Aorta (tissue), 1 donor: ENCODE measurements around a stretch of chr7.

- PRO-cap = no peak
Observed at GRCh38 chr7:95317397-95318354, 6.7 kb downstream of the PON1 start.

GRCh38 chr7:95323756-95324069, 619 bp downstream of the PON1 start:
- PRO-cap = no peak

DNA sequence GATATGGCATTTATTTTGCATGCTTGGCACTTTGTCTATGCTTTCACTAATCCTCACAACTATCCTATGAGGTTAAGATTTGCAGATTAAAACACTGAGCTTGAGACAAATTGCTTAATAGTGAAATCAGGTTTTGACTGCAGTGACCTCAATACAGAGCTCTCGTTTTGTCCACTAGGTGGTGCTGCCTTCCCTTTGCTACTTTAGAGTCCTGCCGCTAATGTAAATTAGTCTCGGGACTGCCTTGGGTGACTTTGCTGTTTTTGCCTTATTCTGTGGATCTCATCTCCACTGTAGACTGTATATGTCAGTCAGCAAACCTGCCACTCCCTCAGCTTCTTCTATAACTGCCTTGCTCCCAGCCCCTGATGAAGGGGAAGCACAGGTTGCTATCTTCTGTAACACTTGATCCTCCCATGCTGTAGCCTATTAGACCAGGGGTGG, 26.0 kb downstream of the ASB4 start:
- PRO-cap = no peak

DNA sequence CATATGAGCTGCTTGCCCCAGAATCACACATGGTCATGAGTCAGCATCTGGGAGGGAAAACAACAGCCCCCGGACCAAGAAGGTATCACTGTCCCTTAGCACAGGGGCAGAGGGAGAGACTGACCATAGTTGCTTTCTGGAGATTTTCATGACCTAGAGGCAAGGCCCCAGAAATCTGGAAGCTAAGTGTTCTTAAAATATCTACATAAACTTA, 86.7 kb upstream of the PDK4 start:
- PRO-cap = no peak

DNA sequence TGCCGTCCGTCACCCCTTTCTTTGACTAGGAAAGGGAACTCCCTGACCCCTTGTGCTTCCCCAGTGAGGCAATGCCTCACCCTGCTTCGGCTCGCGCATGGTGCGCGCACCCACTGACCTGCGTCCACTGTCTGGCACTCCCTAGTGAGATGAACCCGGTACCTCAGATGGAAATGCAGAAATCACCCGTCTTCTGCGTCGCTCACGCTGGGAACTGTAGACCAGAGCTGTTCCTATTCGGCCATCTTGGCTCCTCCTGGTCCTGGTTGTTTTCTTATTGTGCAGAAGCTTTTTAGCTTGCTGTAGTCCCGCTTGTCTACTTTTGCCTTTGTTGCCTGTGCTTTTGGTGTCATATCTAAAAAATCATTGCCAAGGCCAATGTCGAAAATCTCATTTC, 65.4 kb downstream of the DYNC1I1 start:
- PRO-cap = no peak

- PRO-cap = no peak
Observed at GRCh38 chr7:96322815-96323211, 915 bp upstream of the SLC25A13 start.

- PRO-cap = no peak
Observed at GRCh38 chr7:96786366-96786783, 76.7 kb upstream of the SEM1 start.

DNA sequence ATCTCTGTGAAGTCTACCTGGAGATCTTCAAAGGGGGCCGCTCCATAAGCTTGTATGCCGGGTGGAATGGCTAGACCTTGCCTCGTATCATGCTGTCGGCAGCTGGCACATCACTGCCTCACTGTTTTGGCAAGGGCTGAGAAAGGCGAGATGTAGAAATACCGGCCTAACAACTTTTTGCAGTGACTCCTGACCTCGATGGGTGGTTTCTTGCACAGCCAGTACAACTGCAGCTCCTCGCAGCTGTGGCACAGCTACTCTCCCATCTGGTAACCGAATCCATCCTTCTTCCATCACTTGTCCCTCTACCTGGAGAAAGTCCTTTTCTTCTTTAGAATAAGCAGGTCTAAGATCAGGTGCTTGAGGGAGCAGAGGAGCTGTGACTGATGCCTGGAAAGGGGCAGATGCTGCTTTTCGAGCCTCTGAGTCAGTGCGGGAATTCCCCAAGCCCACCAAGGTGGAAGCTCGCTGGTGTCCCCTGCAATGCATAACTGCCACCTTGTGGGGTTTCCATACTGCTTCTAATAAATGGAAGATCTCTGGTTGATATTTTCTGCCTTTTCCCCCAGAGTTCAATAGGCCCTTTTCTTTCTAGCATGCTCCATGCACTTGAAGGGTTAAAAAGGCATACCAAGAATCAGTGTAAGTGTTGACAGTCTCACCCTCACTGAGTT, 38.3 kb downstream of the OCM2 start:
- PRO-cap = no peak

GRCh38 chr7:98234772-98235147, 17.3 kb downstream of the TECPR1 start:
- PRO-cap = no peak

DNA sequence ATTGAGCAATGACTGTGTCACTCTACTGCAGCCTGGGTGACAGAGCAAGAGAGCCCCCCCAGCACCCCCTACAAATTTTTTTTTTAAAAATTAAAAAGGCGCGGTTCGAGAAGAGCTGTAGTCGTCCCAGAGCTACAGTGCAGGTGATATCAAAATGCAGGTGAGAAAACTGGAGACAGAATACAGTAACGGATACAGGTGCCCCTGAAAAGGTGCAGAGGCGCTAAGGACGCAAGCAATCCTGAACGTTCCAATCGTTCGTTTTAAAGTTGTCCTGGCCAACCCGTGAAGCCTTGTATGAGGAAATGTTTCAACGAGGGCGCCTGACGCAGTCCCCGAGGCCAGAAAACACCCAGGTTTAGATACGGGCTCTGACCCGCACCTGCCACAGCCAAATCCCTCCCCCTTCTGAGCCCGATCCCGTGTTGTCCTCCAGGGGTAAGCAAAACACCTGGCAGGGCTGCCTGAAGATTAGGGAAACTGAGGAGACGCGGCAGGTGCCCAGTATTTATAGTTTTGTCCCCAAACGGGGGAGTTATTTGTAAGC, 860 bp upstream of the BRI3 start:
- PRO-cap = no peak

GRCh38 chr7:98283139-98283668, 1.7 kb downstream of the BRI3 start:
- PRO-cap = bidirectional peak, plus-strand start at chr7:98283523, minus-strand start at chr7:98283251

GRCh38 chr7:98323202-98324047, 41.9 kb downstream of the BRI3 start:
- PRO-cap = no peak

DNA sequence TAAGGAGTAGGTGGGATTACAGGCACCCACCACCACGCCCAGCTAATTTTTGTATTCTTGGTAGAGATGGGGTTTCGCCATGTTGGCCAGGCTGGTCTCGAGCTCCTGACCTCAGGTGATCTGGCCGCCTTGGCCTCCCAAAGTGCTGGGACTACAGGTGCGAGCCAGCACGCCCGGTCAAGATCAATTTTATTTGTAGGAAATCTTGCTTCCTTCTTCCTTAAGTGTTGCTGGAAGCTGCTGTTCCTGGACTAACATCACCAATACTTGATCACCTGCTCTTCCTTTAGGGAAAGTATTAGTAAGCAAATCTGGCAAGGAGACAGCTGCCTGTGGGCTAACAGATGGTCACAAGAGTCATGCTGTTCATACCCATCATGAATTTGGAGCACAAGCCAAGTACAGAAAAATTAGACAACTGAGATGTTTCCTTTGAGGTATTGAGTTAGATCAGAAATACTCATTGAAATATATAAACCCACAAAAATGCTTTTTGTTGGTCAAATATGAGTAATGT, 28.0 kb downstream of the BAIAP2L1 start:
- PRO-cap = no peak

- PRO-cap = no peak
Observed at GRCh38 chr7:98399693-98400197, 1.1 kb downstream of the BAIAP2L1 start.

- PRO-cap = no peak
Observed at GRCh38 chr7:98418330-98419493, 17.8 kb upstream of the BAIAP2L1 start.

DNA sequence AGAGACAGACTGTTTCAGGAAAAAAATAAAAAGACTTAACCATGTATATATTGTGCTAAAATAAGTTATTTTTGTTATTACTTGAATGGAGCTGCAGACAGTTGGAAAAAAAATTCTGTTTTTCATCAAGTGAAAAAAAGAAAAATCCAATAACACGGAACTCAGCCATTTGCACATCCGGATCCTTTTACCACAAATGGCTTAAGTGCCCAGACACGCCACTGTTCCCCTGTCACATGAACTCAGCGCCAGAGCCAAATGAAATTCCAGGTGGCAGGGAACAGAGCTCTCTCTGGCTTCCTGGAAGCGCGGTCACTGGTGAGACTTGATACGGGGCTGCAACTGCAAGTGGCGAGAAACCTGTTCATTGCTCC, 60.9 kb upstream of the NPTX2 start:
- PRO-cap = no peak

DNA sequence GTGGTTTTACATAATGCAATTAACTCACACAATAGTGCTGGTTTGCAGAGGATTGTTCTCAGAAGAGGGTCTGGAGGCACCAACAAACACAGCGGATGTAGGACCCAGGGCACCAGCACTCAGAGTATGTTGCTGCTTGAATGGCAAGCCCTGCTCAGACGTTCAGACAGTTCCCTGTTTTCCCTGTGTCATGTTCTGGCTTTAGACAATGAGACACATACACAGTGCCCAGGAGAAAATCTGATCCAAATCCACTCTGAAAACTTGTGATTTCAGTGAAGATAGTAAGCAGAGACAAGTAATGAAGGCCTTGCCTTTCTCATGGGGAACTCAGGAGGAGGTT, 51.8 kb upstream of the NPTX2 start:
- PRO-cap = no peak

DNA sequence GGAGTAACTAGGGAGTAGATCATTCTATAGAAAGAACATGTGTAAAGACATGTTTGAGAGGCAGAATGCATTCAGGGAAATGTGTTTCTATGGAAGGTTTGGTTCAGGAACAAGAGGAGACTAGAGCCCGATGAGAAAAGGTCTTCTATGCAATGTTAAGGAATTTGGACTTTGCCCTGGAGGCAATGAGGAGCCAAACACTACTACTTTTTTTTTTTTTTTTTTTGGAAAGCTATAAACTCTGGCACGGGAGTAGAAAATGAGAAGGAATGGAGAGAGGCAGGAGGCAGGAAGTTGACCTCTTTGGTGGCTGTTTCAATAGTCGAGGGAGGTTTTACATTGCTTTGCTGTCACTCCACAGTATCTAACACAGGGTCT, 44.9 kb downstream of the SMURF1 start:
- PRO-cap = no peak

DNA sequence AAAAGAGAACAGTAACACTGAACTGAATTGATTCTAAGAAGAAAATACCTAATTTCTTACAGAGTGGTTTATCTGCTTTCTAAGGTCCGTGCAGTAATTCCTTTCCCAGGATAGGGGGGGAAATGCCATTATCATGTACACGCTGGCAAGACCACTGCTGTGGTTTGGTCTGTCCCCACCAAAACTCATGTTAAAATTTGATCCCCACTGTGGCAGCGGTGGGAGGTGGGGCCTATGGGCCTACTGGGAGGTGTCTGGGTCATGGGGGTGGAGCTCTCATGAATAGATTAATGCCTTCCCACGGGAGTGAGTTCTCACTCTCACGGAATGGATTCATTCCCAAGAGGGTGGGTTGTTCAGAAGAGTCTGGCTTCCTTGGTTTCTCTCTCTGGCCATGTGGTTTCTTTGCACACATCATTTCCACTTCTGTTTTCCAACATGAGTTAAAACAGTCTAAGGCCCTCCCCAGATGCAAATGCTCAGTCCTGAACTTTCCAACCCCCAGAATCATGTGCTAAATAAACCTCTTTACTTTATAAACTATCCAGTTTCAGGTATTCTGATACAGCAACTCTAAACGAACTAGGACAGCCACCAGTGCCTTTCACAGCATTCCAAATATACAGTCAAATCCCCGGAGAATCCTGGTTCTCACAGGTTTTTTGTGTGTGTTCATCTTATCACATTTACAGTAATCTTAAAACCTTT, 44.4 kb downstream of the SMURF1 start:
- PRO-cap = no peak

- PRO-cap = no peak
Observed at GRCh38 chr7:99127532-99128113, 16.3 kb downstream of the SMURF1 start.